ENCODE results near the genes IL1R2 and IL1RL1.

DNA sequence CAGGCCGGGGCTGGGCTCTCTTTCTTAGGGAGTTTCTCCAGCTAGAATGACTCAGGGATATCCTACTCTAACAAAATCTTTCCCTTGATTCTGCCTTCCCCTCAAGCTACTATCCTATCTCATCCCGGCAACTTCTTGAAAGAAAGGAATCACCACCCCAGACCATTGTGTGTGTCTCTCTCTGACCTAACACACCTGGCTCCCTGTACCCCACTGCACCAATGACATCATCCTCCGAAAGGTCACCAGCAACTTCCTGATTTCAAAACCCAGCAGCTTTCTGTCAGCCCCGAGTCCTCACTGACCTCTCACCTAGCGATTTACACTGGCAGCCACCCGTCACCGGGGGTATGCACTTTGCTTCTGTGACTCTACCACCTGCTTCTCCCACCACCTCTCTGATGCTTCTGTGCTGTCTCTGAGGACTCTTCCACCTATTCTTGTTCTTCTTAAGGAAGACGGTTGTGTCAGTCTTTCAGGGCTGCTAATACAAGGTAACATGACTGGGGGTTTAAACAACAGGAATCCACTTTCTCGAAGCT, 72.0 kb upstream of the MAP4K4 start:
- RRBS = no CpG with 5 or more reads among the region's 9 CpGs

GRCh38 chr2:101816353-101816974, 119.0 kb downstream of the MAP4K4 start:
- RRBS = no CpG with 5 or more reads among the region's 4 CpGs

- RRBS = no CpG with 5 or more reads among the region's 6 CpGs
Measured at GRCh38 chr2:101835756-101836250, 138.3 kb downstream of the MAP4K4 start.

- RRBS = no CpG with 5 or more reads among the region's 12 CpGs
Measured at GRCh38 chr2:101843963-101844681, 146.6 kb downstream of the MAP4K4 start.

DNA sequence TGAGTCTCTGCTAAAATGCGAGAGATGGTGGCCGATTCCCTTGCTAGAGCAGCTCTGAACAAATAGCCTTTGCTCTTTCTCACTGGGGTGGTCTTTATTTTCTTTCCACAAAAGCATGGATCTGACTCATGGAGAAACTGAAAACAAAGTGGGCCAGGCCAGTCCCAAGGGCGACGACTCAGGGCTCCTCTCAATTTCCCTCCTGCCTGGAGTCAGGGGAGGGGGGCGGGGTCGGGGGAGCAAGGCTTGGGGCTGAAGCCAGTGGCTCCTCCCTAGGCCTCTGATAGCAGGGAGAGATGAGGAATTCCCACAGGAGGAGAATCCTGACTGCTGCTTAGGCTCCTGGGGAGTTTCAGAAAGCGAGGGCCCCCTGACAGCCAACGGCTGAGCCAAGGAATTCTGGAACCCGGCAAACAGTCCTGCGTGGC, 17.1 kb upstream of the IL1R2 start:
- RRBS = no CpG with 5 or more reads among the region's 10 CpGs

DNA sequence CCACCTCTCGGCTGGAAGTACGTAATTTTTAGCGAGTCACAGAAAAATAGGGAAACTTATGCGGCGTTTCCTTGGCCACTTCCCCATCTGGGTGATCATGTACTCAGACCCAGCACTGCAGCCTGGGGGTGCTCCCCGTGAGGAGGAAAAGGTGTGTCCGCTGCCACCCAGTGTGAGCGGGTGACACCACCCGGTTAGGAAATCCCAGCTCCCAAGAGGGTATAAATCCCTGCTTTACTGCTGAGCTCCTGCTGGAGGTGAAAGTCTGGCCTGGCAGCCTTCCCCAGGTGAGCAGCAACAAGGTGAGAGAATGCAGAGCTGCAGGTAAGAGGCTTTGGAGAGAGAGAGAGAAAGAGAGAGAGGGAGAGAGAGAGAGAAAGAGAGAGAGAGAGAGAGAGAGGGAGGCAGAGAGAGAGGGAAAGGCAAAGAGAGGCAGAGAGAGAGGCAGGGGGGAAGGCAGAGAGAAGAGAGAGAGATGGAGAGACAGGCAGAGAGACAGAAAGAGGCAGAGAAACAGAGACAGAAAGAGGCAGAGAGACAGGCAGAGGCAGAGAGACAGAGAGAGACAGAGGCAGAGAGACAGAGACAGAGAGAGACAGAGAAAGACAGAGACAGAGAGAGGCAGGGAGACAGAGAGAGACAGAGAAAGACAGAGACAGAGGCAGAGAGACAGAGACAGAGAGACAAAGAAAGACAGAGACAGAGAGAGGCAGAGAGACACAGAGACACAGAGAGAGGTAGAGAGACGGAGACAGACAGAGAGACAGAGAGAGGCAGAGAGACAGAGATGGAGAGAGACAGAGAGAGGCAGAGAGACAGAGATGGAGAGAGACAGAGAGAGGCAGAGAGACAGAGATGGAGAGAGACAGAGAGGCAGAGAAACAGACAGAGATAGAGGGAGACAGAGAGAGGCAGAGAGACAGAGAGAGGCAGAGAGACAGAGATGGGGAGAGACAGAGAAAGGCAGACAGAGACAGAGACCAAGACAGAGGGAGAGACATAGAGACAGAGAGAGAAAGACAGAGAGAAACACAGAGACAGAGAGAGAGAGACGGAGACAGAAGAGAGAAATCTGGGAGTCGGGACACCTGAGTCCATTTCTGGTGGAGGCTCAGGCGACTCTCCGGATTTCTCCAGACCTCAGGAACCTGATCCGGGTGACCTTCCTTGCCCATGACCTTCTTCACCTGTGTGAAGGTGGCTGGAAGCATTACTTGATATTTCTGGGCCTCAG, at the start of gene IL1R2:
Gene IL1R2 (plus strand): TSS at position 251 of the 1,234 bp plus-strand sequence.
- RRBS = no CpG with 5 or more reads among the region's 15 CpGs

DNA sequence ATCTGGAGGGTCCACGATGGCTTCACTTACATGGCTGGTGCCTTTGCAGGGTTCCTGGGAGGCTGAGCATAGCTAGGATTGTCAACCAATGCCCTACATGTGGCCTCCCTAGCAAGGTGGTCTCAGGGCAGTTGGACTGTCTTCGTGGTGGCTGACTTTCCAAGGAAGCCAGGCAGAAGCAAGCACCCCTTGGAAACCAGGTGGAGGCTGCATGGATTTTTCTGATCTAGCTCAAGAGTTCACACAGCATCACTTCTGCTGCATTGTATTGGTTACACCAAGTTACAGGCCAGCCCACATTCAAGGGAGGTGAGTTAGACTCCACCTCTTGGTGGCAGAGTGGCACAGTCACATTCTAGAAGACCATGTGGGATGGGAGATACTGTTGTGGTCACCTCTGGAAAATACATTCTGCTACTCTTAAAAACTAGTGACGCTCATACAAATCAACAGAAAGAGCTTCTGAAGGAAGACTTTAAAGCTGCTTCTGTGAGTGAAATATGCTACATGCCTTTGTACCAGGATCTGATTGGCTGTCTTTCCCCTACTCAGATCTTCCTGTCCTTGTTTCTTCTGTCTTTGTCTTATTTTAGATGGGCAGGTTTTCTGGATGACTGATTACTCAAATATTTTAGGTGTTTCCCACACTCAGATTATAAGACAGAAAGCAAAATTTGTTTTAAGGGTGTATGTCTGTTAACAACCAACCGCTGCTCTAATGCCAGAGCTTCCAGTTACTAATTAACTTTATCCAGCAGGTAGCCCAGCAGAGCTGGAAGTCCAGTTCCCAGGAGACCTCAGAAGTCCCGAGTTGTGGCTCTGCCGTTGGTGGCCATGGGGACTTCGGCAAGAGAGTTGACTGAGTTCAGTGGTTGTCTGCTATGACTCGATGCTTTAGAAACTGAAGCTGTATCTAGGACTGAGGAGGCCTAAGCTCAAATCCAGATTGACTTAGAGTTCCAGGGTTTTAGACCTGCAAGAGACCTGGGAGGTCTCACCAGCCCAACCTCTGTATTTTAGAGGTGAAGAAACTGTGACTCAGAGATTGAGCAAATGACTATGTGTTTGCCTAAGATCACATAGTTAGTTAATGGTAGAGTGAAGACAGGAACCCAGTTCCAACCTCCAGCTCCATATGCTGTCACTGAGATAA, 7.2 kb downstream of the IL1R2 start:
- RRBS = no CpG with 5 or more reads among the region's 8 CpGs

DNA sequence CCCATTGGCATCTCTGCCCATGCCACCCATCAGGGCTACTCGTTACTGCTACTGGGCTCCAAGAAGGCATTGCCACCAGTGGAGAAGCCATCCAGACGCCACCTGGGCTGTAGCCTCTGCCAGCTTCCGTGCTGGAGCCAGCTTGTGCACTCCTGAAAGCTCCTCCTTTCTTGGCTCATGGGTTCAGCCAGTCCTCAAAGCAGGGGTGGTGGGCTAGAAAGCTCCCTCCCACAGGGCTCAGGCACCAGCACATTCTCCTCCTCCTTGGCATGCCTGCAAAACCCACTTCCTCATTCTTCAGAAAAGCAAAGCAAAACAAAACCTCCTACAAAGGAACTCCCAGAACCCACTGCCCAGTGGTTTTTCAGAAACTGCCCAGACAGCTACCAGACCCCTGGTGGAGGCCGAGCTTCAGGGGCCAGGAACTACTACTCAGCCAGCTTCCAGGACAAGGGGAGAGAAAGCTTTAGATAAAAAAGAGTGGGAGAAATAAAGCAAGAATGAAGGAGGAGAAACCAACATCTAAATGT, 41.6 kb downstream of the IL1R2 start:
- RRBS = no CpG with 5 or more reads among the region's 4 CpGs

DNA sequence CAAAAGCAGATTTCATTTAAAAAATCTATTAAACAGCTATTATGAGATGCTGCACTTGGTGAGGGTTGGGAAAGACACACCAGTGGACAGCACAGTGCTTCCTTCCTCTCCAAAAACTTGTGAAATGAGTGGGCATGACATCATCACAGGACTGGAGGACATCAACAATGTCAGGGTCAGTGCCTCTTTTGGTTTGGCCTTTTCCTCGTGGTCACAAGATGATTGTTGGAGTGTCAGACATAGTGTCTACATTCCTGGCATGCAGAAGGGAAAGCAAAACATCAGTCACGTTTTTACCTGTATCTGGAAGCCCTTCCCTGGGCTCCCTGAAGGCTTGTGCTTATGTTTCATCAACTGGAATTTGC, 49.6 kb downstream of the IL1R2 start:
- RRBS = no CpG with 5 or more reads among the region's 2 CpGs

GRCh38 chr2:102103789-102104207, 38.7 kb upstream of the IL1R1 start:
- RRBS = no CpG with 5 or more reads among the region's 4 CpGs

DNA sequence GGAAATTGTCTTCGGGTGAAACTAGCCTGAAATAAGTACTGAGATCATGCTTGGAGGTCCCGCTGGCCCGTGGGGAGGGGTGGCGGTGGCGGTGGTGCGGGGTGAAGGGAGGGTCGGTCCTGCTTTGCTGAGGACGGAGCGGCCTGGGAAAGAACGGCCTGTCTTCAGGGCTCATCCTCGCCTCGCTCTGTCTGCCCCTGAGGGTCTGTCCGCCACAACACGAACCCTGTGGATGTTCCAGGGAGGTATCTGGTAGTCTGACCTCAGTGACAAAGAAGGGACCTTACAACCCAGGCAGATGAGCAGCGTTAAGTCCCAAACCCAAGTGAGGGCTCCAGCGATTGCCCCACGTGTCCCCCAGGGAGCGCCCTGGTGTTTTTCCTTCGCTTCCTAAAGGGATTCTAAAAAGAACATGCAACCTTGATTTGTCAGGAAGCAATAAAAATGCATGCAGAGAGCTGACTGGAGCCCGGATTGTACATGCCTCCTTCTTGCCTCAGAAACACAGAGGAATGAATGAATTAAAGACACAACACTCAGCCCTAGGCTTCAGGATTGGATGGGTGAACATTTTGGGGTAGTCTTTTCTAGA, 58.9 kb downstream of the IL1RL2 start:
- RRBS = no CpG with 5 or more reads among the region's 20 CpGs

- RRBS = no CpG with 5 or more reads among the region's 2 CpGs
Measured at GRCh38 chr2:102311320-102311744, at the start of gene IL1RL1. TSS of gene IL1RL1 (plus strand) at chr2:102311563.

GRCh38 chr2:102338024-102338496, 17.5 kb upstream of the IL18R1 start:
- RRBS = no CpG with 5 or more reads among the region's 2 CpGs

GRCh38 chr2:102622739-102623100, 3.4 kb downstream of the SLC9A2 start:
- RRBS = no CpG with 5 or more reads among the region's 2 CpGs

GRCh38 chr2:103401670-103402186, 639.9 kb downstream of the TMEM182 start:
- RRBS = no CpG with 5 or more reads among the region's 7 CpGs

DNA sequence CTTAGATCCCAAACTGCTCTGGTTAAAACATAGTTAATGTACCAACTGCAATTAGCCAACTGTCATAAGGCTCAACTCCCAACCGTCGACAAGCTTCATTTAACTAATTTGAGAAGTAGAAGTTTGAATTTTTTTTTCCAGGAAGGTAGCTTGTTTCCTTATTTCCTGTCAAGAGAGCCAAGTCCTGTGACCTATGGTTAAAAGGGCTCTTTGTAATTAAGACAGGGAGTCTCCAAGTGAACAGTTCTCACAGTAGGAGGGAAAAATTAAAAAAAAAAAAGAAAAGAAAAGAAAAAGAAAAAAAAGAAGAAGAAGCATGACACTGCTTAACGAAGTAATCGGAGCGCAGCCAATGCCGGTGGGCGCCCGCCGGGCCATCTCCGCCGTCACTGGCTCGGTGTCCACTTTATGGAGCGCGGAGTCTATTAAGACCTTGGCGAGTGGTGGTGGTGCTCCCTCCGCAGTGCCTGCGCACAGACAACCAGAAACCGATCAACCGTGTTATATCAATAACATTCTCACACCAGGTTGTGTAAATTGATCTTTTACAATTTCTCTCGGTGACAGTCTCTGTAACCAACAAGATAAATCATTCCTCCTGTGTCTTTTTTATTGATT, 197.3 kb upstream of the POU3F3 start:
- RRBS = no CpG with 5 or more reads among the region's 20 CpGs

DNA sequence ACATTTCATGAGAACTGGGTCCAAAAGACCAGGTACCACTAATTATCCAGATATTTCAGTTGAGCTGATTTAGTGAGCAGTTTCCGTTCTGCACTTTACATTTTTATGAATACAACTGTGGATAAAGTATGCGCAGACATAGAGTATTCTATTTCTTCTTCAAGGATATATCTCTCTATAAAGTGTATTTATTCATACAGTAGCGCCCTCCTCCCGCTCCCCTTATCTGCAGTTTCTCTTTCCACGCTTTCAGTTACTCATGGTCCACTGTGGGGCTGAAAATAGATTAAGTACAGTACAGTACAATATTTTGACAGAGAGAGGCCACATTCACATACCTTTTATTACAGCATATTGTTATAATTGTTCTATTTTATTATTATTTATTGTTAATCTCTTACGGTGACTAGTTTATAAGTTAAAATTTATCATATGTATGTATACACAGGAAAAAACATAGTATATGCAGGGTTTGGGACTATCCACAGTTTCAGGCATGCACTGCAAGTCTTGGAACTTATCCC, 19.7 kb upstream of the FHL2 start:
- RRBS = no CpG with 5 or more reads among the region's 6 CpGs

- RRBS = no CpG with 5 or more reads among the region's 17 CpGs
Measured at GRCh38 chr2:105425270-105426177, 26.7 kb upstream of the FHL2 start.

GRCh38 chr2:105487517-105488181, 88.8 kb upstream of the FHL2 start:
- RRBS = no CpG with 5 or more reads among the region's 16 CpGs

DNA sequence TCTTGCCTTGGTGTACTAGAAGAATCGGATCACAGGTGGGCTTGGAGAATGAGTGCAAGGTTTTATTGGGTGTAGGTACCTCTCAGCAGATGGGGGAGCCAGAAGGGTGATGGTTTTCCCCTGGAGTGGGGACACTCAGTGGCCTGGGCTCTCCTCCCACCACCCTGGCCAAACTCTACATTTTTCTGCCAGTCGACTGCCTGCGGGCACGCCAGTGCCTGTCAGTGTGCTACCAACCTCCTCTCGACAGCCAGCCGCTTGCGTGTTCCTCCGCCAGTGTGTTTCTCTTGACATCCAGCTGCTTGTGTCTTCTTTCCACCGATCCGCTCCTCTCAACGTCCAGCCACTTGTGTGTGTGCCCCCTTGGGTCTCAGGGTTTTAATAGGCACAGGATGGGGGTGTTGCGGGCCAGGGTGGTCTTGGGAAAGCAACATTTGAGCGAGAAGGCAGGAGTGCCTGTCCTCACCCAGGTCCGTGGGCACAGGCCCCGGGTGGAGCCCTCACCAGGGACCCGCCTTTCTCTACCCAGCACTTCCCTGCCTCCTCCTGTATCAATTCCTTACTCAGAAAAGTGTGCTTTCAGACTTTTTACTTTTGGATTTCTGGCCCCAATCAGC, 95.7 kb upstream of the FHL2 start:
- RRBS = no CpG with 5 or more reads among the region's 16 CpGs

Measured in hTERT-HM (cell line).